Metanephros (tissue), 2 donors: ENCODE measurements around the gene ARHGEF9.

DNA sequence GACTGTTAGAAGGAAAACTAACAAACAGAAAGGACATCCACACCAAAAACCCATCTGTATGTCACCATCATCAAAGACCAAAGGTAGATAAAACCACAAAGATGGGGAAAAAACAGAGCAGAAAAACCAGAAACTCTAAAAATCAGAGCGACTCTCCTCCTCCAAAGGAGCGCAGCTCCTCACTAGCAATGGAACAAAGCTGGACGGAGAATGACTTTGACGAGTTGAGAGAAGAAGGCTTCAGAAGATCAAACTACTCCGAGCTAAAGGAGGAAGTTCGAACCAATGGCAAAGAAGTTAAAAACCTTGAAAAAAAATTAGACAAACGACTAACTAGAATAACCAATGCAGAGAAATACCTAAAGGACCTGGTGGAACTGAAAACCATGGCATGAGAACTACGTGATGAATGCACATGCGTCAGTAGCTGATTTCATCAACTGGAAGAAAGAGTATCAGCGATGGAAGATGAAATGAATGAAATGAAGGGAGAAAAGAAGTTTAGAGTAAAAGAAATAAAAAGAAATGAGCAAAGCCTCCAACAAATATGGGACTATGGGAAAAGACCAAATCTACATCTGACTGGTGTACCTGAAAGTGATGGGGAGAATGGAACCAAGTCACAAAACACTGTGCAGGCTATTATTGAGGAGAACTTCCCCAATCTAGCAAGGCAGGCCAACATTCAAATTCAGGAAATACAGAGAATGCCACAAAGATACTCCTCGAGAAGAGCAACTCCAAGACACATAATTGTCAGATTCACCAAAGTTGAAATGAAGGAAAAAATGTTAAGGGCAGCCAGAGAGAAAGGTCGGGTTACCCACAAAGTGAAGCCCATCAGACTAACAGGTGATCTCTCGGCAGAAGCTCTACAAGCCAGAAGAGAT is 220.0 kb downstream of the RRAGB start:
- RAMPAGE, long total RNA: no peak

DNA sequence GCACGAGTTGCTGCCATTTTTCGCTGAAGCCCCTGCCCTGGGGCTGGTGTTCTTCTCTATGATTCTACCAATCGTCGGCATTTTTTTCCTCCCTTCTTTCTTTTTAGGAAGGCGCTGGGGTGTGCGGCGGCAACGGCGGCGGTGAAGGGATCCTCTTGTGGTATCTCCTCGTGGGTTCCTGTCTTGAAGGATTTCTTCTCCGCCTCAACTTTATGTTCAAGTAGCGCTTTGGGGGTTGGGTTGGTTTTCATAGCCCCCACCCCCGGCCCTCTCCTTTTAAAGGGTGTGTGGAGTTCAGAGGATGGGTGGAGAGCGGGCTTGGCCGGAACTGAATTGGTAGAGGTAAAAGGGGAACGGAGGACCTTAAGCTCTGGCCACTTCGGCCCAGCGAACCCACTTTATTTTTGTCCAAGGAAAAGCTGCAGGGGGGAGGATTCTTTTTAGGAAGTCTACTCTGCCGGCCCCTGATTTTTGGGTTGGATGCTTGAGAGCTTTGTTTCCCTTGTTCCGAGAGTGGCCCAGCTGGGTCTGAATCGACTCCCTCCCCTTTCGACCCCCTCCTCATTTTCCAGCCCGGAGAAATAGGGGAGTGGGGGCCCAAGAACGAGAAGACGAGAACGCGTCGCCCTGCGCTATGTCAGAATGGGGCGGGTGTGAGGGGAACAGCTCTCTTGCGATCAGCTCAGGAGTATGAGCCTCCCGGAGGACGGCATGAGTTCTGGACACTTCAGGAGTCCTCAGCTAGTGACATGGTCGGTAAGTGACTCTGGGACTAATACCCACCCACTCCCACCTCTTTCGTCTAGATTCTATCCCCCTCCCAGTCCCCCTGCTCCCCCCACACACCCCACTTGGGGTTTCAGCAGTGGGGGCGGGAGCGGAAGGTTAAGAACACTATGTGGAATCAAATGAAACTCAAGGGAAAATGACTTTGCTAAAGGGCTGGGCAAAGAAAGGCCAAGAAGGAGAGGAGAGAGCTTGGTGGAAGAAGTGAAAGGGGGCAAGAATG is 734 bp downstream of the KLF8 start:
- RAMPAGE, long total RNA: no peak

DNA sequence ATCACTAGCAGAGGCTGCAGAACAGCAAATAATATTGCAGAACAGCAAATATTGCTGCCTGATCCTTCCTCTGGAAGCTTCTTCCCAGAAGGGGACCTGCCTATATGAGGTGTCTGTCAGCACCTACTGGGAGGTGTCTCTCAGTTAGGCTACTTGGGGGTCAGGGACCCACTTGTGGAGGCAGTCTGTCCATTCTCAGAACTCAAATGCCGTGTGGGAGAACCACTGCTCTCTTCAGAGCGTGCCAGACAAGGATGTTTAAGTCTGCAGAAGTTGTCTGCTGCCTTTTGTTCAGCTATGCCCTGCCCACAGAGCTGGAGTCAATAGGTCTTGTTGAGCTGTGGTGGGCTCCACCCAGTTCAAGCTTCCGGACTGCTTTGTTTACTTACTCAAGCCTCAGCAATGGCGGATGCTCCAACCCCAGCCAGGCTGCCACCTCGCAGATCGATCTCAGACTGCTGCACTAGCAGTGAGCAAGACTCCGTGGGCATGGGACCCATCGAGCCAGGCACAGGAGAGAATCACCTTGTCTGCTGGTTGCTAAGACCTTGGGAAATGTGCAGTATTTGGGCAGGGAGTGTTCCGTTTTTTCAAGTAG is 68.6 kb upstream of the UBQLN2 start:
- RAMPAGE, long total RNA: no peak

DNA sequence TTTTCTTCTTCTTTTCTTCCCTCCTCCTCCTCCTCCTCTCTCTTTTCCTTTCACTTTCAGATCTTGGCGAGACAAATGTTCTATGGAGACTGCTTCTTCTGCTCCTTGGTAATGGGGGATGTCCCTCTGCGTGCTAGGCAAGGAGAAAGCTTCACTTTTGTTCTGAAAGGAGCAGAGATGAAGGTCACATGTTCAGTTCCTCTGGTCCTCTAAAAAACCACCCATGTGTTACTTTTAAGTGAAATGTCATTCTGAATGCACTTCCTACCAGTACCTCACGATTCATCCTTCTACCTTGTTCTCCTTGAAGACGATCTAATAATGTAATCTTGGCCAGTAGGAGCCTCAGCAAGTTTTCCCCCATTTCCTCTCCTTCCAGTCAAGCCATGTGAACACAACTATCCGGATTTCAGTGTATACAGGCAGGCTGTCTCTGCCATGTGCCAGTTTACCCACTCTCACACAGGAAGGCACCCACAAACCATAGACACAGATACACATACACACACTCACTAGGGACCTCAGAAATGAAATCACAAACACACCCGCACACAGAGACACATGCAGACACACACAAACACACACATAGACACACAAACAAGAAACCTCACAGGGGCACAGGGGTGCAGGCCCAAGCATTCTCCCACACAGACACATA is 33.4 kb downstream of the NBDY start:
- RAMPAGE, long total RNA: no peak

- RAMPAGE, long total RNA: no peak
These were observed 36.4 kb downstream of the NBDY start for GRCh38 chrX:56765257-56766038.

- RAMPAGE, long total RNA: no peak
These were observed 18.0 kb upstream of the SPIN2A start for GRCh38 chrX:57155181-57155603.

GRCh38 chrX:63503577-63504212 is 152.6 kb upstream of the SPIN4 start:
- RAMPAGE, long total RNA: no peak

- RAMPAGE, long total RNA: no peak
These were observed 29.7 kb downstream of the ARHGEF9 start for GRCh38 chrX:63755257-63755720.

DNA sequence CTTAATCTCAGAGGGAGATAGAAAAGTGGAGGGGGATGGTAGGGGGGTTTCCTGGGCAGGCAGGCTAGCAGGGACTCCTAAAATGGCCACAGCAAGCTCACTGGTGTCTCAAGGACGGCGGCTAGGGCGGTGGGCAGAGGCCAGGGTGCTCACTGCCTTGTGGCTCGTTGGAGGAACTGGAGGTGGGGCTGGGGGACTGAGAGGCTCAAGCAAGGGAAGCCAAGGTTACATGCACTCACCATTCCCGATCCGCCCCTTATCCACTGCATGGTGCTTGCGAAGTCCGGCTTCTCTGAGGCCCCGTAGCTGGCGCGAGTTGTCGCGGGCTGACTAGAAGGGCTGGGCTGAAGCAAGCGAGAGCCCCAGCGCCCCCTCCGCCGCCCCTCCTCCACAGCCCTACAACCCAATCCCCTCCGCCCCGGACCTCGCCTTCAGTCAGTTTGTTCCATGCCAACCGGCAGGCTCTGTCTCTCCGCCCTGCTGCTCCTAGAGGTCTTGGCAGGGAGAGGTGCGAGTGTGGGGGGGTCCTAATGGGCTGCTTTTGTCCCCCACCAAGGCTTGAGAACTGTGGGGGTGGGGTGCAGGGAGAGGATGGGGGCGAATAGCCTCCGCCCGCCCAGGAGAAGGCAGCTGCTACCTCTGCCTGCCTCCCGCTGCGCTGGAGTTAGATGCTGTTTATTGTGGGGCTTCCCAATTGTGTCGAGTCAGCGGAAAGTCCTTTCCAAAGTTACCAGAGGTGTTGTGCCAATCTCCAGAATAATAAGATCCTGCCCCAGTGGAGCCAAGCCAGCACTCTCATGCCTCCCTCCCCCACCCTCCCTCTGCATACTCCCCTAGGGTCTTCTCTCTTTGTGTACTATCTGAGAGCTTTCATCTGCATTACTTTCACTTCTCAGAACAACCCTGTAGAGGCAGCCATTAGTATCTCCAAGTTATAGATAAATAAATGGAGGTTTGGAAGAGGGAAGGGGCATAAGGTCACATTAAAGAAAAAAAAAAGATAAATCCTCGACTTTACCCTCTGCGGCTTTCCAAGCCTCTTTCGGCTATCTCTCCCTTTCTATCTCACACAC is at the start of gene ARHGEF9:
TSS of gene ARHGEF9 (minus strand) at position 338 of the 1,073 bp plus-strand sequence.
- RAMPAGE, long total RNA: no peak

GRCh38 chrX:64370141-64370504 is 25.1 kb downstream of the MTMR8 start:
- RAMPAGE, long total RNA: no peak

GRCh38 chrX:65195895-65196420 is 161.3 kb downstream of the ZC3H12B start:
- RAMPAGE, long total RNA: no peak

DNA sequence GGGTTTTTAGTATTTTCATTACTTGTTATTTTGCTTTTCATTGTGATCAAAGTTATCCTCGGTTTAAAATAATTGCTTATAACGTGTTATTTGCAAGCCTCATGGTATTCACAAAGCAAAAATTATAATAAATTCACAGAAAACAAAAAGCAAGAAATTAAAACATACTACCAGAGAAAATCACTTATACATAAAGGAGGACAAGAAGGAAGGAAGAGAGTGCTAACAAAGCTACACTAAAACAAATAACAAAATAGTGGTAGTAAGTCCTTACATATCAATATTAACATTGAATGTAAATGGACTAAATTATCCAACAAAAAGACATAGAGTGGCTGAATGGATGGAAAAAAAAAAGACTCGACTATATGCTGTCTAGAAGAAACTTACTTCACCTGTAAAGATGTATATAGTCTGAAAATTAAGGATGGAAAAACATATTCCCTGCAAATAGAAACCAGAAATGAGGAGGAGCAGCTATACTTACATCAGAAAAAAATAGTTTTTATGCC is 197.9 kb downstream of the ZC3H12B start:
- RAMPAGE, long total RNA: no peak

- RAMPAGE, long total RNA: no peak
These were observed 21.8 kb downstream of the MSN start for GRCh38 chrX:65689109-65689784.

GRCh38 chrX:65738659-65739353 is 71.4 kb downstream of the MSN start:
- RAMPAGE, long total RNA: no peak

GRCh38 chrX:66005050-66006291 is 34.4 kb downstream of the VSIG4 start:
- RAMPAGE, long total RNA: no peak

- RAMPAGE, long total RNA: no peak
These were observed 94.1 kb downstream of the HEPH start for GRCh38 chrX:66258025-66258602.

DNA sequence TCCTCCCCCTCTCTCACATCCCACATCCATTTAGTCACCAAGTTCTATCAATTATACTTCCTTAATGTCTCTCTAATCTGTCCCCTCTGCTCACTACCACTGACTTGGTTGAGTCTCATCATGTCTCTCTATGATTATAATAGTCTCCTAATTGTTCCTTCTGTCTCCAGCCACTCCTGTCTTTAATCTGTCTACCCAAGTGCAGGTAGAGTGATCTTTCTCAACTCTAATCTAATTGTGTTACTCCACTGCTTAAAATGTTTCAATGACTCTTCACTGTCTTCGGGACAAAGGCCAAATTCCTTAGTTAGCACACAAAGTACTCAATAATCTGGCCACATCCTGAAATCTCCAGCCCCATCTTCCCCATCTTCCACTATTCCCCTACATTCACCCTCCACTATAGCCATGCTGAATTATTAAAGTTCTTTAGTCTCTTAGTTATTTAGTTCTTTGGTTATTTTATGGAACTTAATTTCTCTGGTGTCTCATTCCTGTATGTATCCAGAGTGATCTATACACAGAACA is 353.4 kb downstream of the OPHN1 start:
- RAMPAGE, long total RNA: no peak

GRCh38 chrX:68112245-68112884 is 320.9 kb downstream of the OPHN1 start:
- RAMPAGE, long total RNA: no peak

- RAMPAGE, long total RNA: no peak
These were observed 226.9 kb downstream of the OPHN1 start for GRCh38 chrX:68206318-68206794.

DNA sequence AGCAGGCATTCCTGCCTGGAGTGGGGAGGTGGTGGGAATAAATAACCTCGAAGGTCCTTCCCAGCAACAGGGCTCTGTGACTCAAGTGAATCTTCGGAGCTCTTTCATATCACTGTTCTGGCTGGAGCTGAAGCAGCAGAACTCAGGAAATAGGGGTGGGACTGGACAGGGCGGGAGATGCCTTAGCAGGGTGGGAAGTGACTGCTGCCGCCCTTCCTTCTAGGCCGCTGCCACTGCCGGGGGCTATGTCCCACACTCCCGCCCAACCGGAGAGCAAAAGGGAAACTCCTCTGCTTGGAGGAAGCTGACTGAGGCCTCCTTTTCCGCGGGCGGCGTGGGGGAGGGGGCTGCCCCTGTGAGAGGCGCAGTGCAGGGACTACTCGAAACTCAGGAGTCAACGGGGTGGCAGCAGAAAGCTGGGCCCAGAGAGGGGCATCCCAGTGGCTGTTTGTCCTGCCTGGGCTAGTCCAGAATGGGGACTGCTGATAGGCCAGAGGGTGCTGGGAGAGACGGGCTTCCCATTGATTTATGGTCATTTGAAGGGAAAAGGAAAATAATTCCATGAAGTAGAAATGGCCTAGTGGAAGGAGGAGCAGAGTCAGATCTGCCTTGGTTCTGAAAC is 36.9 kb downstream of the STARD8 start:
- RAMPAGE, long total RNA: no peak